Cerebellum (tissue), 5 donors: ENCODE results near the genes SAXO1, PLIN2, FOCAD, IFNA7, IFNA10, DMRTA1 and TUSC1.

GRCh38 chr9:19033019-19033630 is at the start of gene SAXO1:
TSS of gene SAXO1 (minus strand) at chr9:19033209.
- PRO-cap, 3 experiments = no peak in any of the 3 experiments
- RAMPAGE, long total RNA = no peak

DNA sequence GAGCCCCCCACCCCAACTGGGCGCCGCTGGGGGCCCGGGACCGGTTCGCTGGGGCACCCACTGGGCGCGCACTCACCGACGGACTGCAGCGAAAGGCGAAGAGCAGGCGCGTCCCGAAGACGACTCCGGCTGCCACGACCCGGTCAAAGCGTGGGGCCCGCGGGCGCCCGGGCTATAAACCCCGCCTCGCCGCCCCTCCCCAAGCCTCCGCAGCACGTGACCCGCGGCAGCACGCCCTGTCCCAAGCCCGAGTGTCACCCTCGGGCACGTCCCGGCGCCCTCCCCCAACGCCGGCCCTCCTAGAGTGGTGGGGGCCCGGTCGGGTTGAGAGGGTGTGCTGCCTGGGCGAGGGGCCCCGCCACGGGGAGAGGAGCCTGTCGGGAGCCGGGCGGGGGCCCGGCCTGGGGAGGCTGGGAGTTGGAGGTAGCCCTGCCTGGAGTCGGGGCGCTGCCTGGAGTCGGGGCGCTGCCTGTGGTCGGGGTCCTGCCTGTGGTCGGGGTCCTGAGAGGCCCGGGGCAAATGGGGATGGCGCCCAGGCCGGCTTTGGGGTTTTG is at the start of gene PLIN2:
Gene PLIN2, minus strand, starts transcription at position 150 of the 554 bp plus-strand sequence.
- PRO-cap, 3 experiments = peak in 3 of 3 experiments; most common plus-strand start position 237 of the sequence (in 1); most common minus-strand start position 148 of the sequence (in 3)
- RAMPAGE, long total RNA = no peak

DNA sequence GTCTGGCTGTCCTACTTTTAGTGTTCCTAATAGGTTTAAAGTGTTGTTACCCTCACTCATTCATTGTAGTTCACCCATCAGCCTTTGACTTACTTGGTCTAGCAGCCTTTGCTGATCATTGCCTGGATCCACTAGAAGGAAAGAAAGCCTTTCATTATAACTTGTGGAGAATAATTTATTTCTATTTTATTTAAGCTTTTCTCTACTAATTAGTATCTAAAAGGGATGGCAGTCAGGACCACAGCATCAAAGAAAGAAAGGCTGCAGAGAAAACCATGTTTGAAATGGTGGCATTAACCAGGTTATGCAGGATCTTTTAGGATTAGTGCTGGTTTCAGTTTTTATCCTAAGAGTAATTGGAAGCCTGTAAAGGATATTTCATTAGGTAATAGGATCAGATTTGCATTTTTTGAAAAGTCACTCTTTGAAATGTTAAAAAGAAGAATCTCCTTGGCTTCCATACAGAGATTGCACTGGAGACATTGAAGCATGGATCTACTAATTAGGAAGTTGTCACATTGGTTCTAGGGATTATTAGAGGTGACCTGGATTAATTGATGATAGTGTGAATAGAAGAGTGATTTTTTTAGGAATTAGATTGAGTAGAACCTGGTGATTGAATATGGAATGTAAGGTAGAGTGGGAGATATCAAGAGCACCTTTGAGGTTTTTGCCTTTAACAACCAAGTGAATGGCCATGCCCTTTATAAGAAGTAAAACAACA is 59.2 kb downstream of the RPS6 start:
- PRO-cap, 3 experiments = no peak in any of the 3 experiments
- RAMPAGE, long total RNA = no peak

DNA sequence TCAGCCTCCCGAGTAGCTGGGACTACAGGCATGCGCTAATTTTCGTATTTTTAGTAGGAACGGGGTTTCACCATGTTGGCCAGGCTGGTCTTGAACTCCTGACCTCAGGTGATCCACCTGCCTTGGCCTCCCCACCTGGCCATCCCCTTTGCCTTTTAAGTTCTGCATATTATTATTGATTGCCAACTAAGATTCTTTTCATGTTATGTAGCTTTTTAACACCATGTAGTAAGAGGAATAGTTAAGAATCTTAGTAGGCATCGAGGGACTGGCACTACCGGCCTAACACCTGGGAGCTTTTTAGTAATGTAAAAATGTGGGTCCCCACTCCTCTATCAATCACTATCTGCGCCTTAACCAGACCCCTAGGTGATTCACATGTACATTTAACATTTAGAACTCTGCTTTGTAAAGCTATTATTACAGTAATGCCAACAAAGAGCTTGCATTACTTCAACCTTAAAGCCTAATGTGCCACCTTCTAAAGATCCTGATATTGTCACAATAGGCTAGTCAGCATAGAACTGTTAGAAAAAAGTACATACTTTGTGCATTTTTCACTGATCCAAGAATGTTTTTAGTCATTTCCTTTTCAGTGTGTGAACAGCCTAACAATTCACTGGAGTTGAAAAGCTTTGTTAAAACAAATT is 4.7 kb downstream of the RPS6 start:
- PRO-cap, 3 experiments = no peak in any of the 3 experiments
- RAMPAGE, long total RNA = no peak

DNA sequence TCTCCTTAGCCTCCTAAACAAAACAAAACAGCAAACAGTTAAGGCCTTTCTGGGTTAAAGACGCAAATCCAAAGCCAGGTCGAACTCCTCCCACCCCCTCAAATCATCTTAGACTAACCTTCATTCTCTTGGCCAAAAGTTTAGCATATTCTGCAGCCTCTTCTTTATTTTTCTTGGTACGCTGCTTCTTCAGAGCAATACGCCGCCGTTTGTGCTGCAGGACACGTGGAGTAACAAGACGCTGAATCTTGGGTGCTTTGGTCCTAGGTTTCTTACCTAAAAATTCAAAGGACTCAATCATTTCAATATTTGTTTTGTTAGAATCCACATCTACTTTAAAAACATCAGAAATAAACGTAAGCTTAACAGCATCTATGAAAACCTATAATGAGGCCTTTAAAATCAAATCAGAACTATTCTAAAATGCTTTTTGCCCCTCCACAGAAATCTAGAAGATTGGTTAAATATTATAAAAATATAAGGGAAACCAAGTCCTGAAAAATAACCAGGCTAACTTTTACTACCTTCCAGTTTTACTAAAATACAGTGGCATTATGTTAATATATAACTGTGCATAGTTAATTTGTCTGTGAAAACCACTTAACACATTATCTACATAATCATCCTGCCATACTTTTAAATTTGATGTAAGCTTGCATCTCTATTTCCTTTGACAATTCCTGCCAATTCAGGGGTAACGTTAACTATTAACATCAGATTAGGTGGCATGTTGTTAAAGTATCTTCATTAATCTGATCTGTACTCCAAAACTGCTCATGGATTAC is 3.5 kb downstream of the RPS6 start:
- PRO-cap, 3 experiments = no peak in any of the 3 experiments
- RAMPAGE, long total RNA = no peak

DNA sequence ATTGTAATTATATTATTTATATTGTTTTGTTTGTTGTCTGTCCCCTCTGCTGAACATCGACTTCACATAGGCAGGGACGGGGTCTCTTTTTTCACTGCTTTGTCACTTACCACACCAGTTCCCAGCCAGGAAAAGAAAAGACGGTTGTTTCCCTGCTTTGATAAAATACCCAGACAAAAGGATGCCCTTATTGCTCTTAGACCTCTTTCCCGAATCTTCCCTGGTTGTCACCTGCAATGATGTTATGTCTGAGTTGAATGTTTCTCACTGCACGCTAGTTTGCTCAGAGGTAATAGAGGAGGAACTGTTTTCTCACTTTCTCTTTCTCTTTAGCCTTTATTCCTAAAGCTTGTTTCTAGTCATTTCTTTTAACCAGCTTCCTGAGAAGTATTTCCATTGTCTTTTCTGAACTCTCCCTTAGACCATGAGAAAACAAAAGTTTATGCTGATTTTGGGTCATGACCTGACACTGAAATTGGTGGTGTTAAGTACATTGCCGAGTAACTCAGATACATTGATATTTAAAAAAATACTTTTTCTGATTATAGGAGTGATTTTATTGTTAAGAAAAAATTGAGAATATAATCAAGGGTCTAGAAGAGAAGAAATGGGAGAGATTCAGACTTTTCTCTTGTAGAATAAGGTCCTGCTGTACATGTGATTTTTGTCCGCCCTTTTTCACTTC is 33.0 kb downstream of the ACER2 start:
- PRO-cap, 3 experiments = no peak in any of the 3 experiments
- RAMPAGE, long total RNA = no peak

DNA sequence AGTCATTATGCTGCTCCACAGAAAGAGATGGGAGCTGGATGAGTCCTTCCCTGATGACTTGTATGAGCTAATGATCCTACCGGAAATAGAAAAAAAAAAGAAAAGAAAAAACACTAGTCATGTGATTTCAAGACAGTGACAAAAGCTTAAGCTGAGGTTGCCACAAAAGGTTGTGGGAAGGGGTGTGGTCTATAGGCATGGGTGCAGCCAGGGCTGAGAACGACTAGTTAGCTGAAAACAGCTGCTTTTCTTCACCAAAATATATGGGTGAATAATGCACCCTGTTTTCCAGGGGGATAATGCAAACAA is 300.6 kb downstream of the MLLT3 start:
- PRO-cap, 3 experiments = no peak in any of the 3 experiments
- RAMPAGE, long total RNA = no peak

DNA sequence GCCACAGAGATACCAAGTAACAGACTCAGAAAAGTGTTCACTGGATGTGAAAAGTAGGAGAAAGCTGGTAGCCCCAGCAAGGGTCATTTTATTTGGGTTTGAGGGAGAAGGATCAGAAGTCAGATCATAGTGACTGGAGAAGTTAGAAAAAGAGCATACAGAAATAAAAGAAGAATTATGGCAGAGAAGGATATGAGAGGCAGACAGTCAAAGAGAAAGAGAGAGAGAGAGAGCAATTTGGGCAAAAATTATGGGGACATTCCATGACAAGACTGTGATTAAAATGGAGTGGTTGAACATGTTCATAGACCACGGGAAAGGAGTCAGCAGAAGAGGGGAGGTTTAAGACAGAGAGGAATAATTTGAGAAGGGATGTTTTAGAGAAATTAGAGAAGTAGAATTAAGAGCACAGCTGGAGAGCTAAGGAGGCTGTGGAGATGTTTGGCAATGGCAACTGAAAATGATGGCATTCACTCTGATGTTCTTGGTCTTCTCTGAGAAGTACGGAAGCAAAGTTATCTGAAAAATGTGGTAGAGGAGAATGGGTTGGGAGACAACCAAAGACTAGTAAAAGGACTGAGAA is 23.3 kb upstream of the FOCAD start:
- PRO-cap, 3 experiments = no peak in any of the 3 experiments
- RAMPAGE, long total RNA = no peak

GRCh38 chr9:20683378-20684384 is at the start of gene FOCAD:
TSS of gene FOCAD (plus strand) at chr9:20684259.
- PRO-cap, 3 experiments = peak in 3 of 3 experiments; most common plus-strand start chr9:20684285 (in 3); most common minus-strand start chr9:20684101 (in 3)
- RAMPAGE, long total RNA = no peak

DNA sequence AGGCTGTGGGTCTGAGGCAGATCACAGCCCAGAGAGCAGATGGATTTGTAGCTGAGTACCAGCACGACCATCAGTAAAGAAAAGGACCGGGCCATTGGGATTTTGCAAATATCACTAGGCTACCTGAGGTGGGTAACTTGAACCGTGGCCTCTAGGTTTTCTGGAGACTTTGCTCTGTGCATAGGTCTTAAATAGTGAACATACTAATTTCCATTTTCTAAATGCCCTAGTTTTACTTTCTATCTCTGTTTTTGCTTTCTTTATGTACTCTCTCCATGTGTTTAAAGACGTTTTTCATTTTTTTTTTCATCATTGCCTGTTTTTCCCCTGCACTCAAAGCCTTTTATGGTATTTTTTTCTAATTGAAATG is at the start of gene IFNA7:
Gene IFNA7, minus strand, starts transcription at position 135 of the 370 bp plus-strand sequence.
- PRO-cap, 3 experiments = no peak in any of the 3 experiments
- RAMPAGE, long total RNA = no peak

DNA sequence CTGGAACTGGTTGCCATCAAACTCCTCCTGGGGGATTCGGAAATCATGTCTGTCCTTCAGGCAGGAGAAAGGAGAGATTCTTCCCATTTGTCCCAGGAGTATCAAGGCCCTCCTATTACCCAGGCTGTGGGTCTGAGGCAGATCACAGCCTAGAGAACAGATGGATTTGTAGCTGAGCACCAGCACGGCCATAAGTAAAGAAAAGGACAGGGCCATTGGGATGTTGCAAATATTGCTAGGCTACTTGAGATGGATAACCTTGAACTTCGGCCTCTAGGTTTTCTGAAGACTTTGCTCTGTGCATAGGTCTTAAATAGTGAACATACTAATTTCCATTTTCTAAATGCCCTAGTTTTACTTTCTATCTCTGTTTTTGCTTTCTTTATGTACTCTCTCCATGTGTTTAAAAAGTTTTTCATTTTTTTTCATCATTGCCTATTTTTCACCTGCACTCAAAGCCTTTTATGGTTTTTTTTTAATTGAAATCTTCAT is at the start of gene IFNA10:
Gene IFNA10, minus strand, starts transcription at position 262 of the 492 bp plus-strand sequence.
- PRO-cap, 3 experiments = no peak in any of the 3 experiments
- RAMPAGE, long total RNA = no peak

- PRO-cap, 3 experiments = no peak in any of the 3 experiments
- RAMPAGE, long total RNA = no peak
Measured at GRCh38 chr9:21576068-21576979, 94.2 kb upstream of the IFNE start.

- PRO-cap, 3 experiments = no peak in any of the 3 experiments
- RAMPAGE, long total RNA = no peak
Measured at GRCh38 chr9:21836402-21836651, 33.9 kb downstream of the MTAP start.

- PRO-cap, 3 experiments = no peak in any of the 3 experiments
- RAMPAGE, long total RNA = no peak
Measured at GRCh38 chr9:21995619-21995964, 13.5 kb downstream of the CDKN2B start.

GRCh38 chr9:22103159-22103856 is 94.2 kb upstream of the CDKN2B start:
- PRO-cap, 3 experiments = no peak in any of the 3 experiments
- RAMPAGE, long total RNA = no peak

GRCh38 chr9:22446529-22447256 is at the start of gene DMRTA1:
TSS of gene DMRTA1 (plus strand) at chr9:22446824.
- PRO-cap, 3 experiments = no peak in any of the 3 experiments
- RAMPAGE, long total RNA = no peak

DNA sequence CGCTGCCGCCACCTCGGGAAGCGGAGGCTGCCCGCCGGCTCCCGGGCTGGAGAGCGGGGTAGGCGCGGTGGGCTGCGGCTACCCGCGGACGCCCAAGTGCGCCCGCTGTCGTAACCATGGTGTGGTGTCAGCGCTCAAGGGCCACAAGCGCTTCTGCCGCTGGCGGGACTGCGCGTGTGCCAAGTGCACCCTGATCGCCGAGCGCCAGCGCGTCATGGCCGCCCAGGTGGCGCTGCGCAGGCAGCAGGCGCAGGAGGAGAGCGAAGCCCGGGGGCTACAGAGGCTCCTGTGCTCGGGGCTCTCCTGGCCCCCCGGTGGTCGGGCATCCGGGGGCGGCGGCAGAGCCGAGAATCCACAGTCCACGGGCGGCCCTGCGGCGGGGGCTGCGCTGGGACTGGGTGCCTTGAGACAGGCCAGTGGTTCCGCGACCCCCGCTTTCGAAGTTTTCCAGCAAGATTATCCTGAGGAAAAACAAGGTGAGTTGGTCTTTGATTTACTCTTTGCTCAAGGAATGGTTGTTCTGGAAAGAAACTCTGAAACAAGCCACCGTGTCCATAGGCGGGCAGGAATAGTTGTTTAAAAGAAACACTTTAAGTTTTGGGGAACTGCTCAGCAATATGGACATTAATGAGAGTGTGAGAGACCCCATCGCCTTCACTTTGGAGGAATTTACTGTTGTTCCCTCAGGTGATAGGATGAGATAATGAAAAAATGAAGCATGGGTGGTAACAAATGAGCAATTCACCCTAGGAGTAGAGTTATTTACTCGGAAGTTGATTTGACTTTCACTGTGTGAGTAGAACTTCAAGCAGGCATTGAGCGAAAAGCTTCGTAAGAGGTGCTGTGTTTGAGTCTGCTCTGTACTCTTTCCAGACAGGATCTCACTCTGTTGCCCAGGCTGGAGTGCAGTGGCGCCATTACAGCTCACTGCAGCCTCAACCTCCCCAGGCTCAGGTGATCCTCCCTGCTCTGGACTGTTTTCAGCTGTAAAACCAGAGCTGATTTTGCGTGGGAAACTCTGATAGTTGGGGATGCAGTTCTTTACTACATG is 958 bp downstream of the DMRTA1 start:
- PRO-cap, 3 experiments = no peak in any of the 3 experiments
- RAMPAGE, long total RNA = no peak

GRCh38 chr9:23438250-23438951 is 387.6 kb downstream of the ELAVL2 start:
- PRO-cap, 3 experiments = no peak in any of the 3 experiments
- RAMPAGE, long total RNA = no peak

DNA sequence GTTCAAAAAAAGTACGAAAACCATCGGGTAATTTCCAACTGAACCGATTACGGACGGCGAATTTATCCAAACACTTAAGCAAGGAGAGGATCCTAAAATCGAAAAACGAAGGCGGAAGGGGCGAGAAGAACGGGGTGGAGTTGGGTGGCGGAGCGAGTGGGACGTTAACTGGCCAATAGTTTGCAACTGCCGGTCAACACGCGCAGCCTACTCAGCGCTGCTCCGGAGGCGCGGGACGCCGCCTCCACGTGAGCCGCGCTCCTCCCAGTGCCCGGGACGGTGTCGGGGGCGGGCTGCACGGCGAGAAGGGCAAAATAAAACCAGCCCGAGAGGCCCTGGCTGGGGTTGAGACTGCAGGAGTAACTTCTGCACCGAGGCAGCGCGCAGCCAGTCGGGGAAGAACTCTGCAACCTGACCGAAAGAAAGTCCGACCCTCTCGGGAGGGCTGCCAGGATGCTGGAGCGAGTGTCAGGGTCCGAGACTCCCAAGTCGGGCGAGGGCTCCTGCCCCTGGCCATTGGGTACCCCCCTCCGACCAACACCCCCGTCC is 24.9 kb upstream of the ELAVL2 start:
- PRO-cap, 3 experiments = no peak in any of the 3 experiments
- RAMPAGE, long total RNA = no peak

DNA sequence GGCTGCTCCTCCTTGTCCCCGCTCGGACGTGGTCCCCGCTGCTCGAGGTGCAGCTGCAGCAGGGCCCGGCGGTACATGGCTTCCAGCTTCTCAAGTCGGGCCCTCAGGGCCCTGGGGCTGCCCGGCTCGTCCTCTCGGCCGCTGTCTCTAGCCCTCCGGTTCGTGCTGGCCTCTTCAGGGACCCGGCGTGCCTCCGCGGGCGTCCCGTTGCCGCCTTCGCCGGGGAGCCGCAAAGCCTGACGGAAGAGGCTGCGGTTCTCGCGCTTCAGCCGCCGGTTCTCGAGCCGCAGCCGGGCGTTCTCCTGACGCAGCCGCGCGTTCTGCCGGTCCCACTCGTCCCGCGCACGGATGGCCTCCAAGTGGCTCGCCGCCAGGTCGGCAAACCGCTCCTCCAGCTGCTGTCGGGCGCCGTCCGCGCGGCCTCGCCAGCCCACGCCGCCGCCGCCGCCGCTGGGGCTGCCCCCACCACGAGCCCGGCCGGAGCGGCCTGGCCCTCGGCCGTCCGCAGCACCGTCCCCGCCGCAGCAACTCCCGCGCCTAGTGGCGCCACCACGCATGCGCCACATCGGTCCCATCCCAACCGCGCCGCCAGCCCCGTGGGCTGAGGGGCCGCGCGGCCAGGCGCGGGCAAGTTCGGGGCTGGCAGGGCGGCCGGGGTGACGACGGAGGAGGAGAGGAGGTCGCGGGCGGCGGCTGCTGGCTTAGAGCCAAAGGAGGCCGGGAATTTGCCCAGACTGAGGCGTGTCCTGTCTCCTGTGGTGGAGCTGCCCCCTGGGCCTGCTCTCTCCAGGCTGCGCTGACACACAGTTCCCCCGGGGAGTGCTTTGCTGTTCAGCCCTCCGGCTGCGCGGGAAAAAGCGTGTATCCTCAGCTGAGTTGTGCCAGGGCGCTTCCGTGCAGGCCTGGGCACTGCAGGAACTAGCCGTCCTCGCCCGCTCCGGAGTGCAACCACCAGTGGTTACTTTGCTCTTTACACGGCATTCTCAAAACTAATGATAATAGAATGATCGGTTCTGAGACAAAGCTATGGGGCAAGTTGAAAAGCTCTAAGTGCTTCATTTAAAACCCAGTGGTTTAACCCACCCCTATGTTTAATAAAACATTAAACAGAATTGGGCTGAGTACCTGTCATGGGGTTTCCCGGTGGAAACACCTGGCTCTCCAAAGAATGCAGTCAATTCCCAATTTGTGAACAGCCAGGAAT is at the start of gene TUSC1:
Gene TUSC1, minus strand, starts transcription at position 698 of the 1,204 bp plus-strand sequence.
- PRO-cap, 3 experiments = peak in 3 of 3 experiments; most common plus-strand start position 232 of the sequence (in 1); most common minus-strand start position 539 of the sequence (in 2)
- RAMPAGE, long total RNA = no peak